Daoy (cell line): ENCODE results near the genes TFEB and PGC.

DNA sequence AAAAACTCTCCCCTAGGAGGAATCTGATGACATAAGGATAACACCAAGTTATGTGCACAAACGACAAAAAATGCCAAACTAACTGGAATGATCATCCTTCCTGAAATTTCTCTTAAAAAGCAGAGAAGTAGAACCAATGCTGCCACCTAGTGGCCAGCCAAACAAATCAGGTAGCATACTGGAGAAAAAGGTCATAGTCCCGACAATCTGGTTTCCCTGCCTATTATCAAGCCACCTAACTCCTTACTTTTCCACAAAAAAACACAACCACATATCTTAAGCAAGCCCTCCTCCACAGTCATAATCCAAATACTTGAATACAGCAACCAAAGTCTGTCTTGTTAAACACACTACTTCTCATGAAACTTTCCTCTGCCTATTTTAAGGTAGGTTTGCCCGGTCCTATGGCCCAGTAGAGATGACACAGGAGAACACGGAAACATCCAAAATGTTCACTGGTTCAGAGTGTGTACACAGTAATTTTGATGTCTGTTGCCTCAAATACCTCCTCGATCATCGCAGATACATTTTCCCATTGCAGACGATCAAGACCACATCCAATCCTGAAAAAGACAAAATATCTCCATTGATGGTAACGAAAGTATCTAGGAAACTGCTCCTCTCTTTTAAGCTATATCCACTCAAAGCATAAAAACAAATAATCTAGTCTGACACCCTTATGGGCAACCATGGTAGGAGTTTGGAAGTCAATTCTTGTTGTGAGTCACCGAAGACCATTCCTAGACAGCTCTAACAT lies 5.1 kb downstream of the OARD1 start:
- RAMPAGE, long total RNA: no peak

GRCh38 chr6:41089491-41089852 lies 16.7 kb downstream of the NFYA start:
- RAMPAGE, long total RNA: no peak

DNA sequence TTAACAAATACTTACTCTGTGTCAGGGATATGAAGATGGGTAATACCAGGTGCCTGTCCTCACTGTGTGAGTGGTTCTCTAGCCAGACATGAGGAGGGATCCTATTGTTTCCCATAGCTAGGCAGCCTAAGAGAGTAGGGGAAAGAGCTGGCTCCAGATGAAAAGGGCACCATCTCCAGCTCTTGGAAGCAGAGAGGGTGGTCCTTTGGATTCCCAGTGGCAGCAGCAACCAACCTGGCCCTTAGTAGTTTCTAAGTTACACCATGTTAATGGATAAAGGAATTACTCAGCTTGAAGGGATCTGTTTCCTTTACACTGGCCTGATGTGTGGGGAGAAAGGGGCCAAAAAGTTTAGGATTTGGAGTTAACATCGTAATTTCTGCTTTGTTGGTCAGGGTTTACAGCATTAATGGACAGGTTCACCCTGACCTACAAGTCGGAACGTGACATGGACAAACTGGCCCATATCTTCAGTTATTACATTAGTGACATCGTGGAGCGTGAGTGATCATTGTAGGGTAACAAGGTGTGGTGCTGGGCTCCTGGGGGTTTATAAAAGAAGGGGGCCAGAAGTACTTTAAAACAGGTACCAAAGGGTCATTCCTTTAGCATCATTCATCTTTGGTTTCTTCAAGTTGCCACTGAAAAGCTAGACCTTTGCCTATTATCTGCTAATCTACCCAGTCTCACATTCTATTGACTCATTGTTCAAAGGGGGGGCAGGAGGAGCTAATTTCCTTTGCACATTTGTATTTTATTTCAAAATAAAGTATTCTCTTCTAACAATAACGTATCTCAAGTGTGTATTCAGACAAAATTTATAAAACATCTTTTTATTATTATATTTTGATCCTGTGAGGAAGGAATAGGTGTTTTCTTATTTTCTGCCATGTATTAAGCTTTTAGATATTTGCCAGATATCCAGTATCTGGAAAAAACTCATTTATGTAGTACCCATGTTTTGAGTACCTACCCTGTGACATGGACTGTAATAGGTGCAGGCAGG lies 29.1 kb downstream of the NFYA start:
- RAMPAGE, long total RNA: no peak

GRCh38 chr6:41199783-41200010 lies 1.3 kb downstream of the TREML2 start:
- RAMPAGE, long total RNA: no peak

- RAMPAGE, long total RNA: no peak
Measured at GRCh38 chr6:41271538-41272587, 14.6 kb downstream of the TREM1 start.

DNA sequence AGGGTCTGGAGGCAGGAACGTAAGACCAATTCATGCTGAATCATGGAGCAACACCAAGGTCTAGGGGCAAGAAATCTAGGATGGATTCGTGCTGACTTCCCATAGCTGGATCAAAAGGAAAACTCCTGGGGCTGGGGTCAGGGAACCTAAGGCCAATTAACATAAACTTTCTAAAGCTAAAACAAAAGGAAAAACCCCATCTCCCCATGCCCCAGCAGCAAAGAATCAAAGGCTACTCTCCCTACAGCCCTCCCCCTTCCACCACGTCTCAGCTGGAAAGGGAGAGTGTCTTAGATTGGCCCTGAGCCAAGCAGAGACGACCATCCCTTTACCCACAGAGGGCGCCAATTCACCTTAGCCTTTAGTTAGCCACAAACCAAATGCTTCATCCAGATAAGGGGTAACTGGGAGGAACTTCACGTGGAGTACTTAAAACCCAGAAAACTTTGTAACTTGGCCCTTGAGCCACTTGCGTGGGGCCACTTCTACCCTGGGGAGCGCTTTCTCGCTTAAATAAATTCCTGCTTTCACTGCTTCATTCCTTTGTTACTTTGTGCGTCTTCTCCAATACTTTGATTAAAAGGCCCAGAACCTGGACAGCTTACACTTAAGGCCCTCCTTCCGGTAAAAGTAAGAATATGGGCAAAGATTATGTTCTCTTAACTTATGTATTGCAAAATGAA lies 7.5 kb downstream of the TREM1 start:
- RAMPAGE, long total RNA: no peak

DNA sequence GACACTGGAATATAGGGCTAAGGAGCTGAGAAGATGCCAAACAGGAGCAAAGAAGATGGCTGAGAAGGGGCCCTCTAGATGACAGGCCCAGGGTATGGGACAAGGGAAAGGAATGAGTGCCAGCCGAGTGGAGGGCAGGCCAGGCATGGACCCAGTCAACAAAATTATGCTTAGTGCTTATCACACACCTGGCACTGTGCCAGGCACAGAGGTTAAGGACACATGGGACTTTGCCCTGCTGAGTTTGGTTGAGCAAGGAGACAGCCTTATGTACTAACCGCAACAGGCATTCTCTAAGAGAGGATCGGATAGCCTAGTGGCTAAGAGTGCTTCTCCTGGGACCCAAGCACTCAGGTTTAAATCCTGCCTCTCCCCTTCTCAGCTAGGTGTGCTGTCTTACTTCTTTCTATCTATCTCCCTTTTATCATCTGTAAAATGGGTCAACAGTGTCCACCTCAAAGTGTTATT lies 96.4 kb upstream of the FOXP4 start:
- RAMPAGE, long total RNA: no peak

GRCh38 chr6:41552902-41553291 lies 6.7 kb downstream of the FOXP4 start:
- RAMPAGE, long total RNA: no peak

DNA sequence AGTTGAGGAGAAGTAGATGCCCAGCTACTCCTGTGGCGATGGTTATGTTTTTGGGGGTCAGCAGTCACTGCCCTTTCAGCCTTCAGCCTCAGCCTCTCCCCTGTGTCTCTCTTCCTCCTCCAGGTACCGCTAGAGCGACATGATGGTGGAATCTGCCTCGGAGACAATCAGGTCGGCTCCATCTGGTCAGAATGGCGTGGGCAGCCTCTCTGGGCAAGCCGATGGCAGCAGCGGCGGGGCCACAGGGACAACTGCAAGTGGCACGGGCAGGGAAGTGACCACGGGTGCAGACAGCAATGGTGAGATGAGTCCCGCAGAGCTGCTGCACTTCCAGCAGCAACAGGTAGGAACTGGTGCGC lies 19.4 kb downstream of the FOXP4 start:
- RAMPAGE, long total RNA: no peak

GRCh38 chr6:41577756-41579010 lies 32.0 kb downstream of the FOXP4 start:
- RAMPAGE, long total RNA: no peak

DNA sequence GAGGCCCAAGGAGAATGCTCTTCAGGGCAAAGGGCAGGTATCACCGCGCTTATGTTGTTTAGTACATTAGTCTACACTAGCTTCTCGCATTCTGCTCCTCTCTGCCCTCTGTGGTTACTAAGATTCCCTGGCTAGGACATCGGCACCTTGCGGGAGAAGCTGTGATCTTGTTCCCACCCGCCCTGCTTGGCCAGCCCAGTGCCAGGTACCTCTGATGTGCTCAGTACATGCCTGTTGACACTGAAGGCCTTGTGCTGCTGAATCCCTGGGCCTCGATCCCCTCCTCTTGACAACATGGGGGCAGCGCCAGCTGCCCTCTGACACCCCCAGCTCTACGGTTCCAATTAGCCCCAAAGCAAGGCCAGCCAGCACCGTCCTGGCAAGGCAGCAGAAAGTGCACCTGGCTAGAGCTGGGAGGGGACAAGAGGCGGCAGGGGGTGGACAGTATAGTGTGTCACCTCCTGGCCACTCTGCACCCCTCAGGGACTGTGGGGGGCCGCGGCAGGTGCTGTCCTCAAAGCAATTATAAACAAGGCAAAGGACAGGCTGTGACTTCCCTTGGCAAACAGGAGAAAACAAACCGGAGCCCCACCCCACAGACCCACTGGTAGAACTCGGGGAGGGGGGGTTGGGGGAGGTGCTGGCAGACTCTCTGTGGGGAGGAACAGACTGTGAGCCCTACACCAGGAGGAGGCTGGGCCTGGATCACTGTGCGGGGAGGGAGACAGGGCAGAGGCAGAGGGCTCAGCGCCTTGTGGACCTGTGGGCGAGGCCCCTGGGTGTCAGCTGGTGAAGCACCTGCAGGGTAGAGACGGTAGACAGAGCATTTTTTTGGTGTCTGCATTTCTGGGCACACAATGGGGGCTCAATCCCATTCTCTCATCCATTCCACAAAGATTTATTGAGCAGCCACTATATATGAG lies 7.1 kb downstream of the TFEB start:
- RAMPAGE, long total RNA: no peak

DNA sequence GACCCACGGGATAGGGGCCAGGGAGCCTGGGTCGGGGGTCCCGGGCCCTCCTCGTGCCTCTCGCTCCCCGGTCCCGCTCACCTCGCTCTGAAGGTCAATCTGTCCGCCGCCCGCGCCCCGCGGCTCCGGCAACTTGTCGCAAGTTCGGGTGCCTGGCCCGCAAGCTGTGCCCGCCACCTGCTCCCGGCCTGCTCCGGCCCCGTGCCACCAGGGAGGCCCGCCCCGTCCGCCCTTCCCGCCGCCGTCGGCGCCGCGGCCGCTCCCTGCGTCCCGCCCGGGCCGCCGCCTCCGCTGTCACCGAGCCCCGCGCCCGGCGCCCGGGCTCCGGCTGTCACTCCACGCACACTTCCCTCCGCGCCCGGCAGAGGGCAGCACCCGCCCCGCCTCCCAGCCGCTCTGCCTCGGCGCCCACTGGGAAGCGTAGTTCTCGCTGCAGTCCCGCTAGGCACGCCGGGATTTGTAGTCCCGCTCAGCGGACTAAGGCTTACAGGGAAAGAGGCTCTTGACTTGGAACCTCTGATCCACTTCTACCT lies at the start of gene TFEB:
Gene TFEB, minus strand, starts transcription at position 340 of the 533 bp plus-strand sequence.
- RAMPAGE, long total RNA: no peak

GRCh38 chr6:41741632-41742267 lies 5.4 kb downstream of the PGC start:
- RAMPAGE, long total RNA: no peak

GRCh38 chr6:41746864-41747757 lies at the start of gene PGC:
PGC (minus strand) TSS chr6:41747397.
- RAMPAGE, long total RNA: no peak

GRCh38 chr6:41931450-41931900 lies 10.1 kb downstream of the CCND3 start:
- RAMPAGE, long total RNA: no peak

DNA sequence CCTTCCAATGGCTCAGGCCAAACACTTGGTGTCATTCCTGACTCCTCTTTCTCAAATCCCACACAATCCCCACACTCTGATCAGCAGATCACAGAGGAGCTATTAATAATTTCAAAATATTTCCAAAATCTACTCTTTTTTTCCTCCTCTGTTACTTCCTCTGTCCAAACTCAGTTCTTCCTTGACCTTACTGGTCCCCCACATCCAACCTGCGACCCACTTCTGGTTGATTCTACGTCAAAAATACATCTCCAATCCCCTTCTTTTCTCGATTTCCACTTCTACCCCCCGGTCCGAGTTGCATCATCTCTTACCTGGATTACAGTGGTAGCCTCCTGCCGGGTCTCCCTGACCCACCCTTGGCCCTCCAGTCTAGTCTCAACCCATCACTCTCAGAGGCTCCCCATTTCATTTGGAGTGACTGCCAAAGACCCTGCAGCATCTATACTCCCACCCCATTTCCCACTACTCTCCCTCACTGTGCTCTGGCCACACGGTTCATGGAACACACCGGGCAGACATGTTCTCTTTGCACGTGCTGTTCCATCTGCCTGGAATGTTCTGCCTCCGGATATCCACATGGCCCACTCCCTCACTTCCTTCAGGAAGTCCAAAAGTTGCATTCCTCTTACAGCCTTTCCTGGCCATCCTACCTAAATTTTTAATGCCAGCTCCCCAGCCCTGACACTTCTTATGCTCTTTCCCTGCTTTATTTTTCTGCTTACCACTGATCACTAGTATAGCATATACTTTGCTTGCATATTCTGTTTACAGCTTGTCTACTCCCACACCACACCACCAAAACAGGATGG lies 6.1 kb upstream of the CCND3 start:
- RAMPAGE, long total RNA: no peak

GRCh38 chr6:42096312-42096618 lies 45.9 kb downstream of the TAF8 start:
- RAMPAGE, long total RNA: no peak

DNA sequence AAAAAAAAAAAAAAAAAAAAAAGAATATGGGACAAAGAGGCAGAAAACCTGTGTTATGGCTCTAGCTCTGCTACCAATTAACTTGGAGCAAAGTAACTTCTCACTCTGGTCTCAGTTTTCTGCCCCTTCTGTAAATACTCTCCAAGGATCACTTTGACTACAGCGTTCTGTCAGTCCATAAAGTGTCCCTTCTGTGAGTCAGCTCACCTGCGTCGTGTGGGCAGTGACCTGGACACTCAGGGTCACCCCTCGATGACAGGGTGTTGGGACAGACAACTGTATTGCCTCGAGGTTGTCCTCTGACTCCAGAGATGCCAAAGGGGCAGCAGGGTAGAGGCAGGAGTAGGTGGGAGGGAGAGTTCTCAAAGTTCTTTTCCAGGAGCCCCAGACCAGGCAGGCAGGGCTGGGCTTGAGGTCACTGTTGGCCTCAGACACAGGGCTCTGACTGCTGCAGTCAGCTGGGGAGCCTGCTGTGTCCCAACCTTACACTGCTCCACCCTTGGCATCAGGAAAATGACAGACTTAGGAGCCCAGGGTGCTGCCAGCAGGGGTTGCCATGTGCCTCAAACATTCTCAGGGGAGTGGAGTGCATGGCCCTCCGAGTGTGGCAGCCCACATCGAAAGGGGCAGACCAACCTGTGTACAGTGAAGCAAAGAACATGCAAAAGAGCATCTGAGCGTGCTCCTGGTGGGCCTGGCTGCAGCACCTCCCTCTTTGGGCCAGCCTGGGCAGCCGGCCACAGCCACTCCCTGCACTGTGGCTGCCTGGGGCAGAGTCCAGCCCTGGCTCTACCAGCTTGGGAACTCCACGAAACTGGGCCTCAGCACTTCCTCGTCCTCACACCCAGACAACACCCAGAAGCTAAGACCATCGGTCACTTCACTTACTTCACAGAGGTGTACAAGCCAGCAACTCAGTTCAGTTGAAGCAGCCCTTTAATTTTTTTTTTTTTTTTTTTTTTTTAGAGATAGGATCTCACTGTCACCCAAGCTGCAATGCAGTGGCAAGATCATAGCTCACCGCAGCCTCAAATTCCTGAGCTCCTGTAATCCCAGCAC lies 24.2 kb downstream of the C6orf132 start:
- RAMPAGE, long total RNA: no peak

GRCh38 chr6:42140767-42142060 lies 1.2 kb downstream of the C6orf132 start:
- RAMPAGE, long total RNA: no peak

- RAMPAGE, long total RNA: no peak
Measured at GRCh38 chr6:42367096-42367739, 84.5 kb downstream of the TRERF1 start.